NT2/D1 (cell line): ENCODE data around the genes PCDH20, PCDH9 and KLHL1.

DNA sequence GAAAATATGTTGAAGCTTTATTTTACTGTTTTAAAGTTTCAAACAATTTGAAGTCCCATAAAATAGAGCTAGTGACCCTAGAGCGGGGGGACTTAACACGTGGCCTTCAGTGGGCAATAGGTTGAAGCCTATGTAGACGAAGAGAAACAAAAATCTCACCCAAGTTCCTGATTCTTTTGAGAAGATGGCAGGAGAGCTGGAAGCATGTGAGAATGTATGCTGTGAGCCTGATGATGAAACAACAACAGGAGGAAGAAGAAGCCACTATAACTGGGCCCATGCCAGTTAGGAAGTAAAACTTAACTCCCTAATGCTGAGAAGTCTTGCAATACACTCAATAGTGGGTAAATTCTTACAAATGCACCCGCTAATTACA lies 9.0 kb downstream of the PCDH17 start:
- RRBS, 2 experiments, result no CpG with 5 or more reads among the region's 4 CpGs

GRCh38 chr13:59342612-59342747 lies 821.2 kb downstream of the DIAPH3 start:
- RRBS, 2 experiments, result no CpG with 5 or more reads among the region's 4 CpGs

- RRBS, 2 experiments, result no CpG with 5 or more reads among the region's 9 CpGs
Measured at GRCh38 chr13:59458860-59459606, 704.7 kb downstream of the DIAPH3 start.

DNA sequence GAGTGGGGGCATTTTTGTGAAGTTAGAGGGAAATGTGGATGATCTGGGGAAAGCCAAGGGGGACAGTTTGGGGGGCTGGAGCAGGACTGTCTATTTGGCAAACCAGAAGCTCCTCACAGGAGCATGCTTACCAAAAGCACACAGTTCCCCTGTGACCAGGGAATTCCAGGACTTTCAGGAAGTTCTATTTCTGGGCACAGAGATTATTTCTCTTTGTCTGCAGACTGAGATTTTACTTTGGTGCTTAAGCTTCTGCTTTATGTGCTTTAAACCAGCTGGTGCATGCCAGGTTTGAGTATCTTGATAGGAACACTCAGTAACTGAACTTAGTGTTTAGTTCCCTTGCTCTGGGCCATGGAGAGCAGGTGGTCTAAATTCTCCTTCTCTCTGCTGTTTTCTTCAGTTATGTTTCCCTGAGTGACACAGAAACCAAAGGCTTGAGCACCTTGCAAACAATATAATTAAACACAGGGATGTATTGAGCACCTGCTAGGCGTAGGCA lies 525.2 kb downstream of the DIAPH3 start:
- RRBS, 2 experiments, result no CpG with 5 or more reads among the region's 1 CpG

DNA sequence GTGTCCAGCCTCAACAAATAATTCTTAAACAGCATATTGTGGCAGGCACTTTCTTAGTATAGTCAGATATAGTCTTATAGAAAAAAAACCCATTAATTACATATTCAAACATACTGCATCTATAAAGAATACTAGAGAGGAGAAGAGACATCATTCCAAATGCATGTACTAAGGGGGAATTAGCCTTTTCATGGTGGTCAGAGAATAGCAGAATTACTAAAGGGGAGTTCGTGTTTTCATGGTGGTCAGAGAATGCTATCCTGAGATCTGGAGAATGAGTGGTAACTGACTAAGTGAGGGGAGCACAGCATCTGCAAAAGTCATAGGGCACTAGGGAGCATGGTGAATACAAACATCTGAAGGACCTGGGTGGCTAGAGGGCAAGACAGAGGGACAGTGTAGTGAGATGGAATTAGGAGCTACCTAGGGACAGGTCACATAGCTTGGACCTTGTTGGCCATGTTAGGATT lies 8.3 kb downstream of the TDRD3 start:
- RRBS, 2 experiments, result no CpG with 5 or more reads among the region's 1 CpG

DNA sequence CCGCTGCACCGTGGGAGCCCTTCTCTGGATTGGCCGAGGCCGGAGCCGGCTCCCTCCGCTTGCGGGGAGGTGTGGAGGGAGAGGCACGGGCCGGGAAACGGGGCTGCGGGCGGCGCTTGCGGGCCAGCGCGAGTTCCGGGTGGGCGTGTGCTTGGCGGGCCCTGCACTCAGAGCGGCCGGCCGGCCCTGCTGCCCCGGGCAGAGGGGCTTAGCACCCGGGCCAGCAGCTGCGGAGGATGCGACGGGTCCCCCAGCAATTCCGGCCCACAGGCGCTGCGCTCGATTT lies 76.6 kb downstream of the PCDH20 start:
- RRBS, 2 experiments, result 55 to over 99% methylated on average over 6 of the region's 31 CpGs

DNA sequence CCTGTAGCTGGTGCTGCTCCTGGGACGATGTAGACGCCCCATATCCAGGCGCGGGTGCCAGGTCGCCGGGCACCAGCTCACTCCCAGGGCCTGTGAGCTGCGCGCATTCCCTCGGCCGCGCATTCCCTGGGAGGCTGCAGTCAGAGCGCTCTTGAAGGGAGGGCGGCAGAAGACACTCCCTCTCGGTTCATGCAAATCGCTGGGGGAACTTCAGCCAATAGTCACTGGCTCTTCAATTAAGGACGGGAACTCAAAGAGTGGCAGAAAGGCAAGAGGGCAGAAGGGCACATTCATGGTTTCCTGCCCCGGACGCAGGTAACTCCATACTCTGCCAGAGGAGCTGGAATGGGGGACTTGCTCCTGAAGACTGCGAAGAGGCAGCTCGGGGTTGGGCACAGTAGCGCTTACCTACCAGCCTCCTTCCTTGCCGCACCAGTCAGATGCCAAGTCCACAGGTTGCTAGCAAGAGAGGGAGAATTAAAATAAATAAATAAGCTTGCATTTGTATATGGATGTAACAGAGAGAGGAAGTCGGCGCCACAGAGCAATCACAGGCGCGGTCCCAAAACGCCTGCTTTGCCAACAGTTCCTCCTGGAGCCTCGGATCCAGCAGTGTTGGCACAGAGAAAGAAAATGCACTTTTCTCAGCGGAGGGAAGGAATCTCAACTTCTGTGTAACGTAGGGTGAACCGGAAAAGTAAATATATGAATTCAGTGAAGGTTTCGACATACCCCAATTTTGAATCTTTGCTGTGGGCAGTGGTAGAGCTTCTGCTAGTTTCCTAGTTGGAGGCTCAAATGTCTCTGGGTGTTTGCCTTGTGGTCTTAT lies at the start of gene PCDH20:
Gene PCDH20 (minus strand): TSS at position 814 of the 829 bp plus-strand sequence.
- RRBS, 2 experiments, result under 1 to 2% methylated on average over 6 of the region's 32 CpGs

DNA sequence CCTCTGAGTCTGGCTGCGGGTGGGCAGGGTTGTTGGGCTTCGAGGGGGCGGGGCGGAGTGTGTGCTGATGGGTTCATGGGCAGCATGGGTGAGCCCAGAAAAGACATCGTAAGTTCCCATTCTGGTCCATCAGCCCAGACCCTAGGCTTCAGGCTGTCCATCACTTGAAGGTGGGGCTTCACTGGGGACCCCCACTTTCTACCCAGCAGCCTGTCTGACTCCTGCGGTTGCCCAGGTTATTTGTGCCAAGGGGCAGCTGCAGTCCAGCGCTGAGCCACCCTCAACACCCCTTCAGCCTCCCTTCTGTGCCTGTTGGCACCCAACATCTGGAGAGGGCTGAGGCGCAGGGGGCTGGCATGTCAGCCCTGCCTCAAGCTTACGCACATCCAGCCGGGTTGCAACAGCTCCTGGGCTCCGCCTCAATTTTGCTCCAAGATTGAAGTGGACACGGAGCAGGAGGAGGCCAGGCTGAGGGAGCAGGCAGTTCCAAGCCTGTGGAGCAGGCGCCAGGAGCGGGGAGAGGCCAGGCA lies 350.5 kb upstream of the PCDH20 start:
- RRBS, 2 experiments, result no CpG with 5 or more reads among the region's 14 CpGs

DNA sequence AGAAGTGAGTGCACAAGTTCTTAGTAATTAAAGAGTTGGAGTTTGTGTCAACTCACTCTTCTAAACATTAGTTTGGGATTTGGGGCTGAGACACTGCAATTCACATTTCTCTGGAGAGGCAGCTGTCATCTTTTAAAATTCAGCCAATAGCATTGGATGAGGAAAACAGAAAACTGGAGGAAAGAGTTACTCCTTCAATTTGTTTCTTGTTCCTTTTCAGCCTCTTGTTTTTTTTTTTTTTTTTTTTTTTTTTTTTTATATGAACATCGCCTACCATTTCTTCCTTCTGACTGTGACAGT lies 881.7 kb upstream of the ENSG00000237378 start:
- RRBS, 2 experiments, result no CpG with 5 or more reads among the region's 1 CpG

DNA sequence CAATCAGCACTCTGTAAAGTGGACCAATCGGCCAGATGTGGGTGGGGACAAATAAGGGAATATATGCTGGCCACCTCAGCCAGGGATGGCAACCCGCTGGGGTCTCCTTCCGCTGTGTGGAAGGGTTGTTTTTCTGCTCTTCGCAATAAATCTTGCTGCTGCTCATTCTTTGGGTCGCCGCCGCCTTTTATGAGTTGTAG lies 153.3 kb upstream of the ENSG00000237378 start:
- RRBS, 2 experiments, result no CpG with 5 or more reads among the region's 7 CpGs

DNA sequence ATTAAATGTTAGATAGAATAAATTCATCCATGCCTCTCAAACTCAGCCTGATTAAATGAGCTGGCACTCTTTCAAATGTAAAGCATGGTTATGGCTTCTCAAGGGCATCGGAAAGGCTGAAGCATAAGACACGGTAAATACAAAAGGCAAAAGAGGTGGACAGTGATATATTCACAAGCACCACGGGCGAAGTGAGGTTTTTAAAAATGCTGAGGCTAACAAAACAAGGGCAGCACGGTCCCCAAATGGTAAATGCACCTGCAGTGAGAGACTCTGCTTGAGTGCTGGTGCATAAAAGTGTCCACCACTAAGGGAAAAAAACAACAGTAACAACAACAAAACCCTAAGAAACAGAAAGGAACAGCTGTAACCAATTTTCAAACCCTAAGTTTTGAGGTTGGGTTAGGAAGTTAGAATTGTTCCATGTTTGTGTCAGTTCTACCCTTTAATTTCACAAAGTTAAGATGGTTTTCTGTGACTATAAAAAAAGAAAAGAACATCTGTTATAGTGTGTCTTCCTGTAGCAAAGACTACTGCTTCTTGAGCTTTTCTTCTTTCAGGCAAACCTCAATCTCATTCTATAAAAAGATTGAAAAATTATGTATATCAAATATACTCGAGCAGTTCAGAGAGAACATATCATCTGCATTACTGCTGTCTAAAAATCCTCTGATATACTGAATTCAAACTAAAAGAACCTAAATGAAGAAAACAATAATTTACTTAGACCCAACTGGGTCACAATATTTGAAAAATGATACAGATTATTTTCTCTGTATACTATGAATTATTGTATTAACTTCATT lies 234.8 kb downstream of the PCDH9 start:
- RRBS, 2 experiments, result no CpG with 5 or more reads among the region's 6 CpGs

GRCh38 chr13:67147099-67147785 lies 82.9 kb downstream of the PCDH9 start:
- RRBS, 2 experiments, result no CpG with 5 or more reads among the region's 4 CpGs

DNA sequence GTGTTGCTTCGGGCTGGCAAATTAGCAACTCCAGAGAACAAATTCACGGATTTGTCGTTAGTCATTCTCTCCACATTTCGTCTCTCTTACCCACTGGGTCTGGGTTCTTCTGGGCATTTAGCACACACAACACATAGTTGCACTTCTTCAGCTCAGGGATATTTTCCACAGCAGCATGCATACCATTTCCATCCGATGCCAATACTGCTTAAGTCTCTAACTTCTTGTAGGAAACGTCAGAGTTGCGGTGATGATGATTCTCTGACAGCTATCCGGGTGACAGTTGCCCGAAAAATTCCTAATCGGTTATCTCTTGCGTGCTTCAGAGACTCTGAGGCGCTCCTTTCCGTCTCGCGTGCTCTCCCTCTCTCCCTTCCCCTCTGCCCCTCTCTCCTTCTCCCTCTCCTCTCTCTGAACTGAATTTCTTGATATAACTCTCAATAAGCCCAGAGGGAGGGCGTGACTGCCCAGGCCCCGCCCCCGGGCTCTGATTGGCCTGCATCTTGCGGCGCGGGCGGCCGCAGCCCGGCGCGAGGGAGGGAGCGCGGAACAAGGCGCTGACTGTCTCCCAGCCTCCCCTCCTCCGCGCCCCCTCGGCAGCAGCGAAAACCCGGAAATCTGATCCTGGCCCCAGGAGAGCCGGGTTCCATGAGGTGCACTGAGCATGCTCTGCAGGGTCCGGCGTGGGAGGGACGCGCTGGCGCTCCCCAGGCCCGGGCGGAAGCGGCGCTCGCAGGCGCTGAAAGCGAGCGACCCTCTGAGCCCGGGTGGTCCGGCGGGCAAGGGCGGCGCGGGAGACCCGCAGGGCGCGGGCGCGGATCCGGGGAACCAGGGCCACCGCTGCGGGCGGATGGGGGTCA lies at the start of gene PCDH9:
Gene PCDH9 (minus strand): TSS at position 418 of the 860 bp plus-strand sequence.
- RRBS, 2 experiments, result 1 to 2% methylated on average over 38 of the region's 63 CpGs

DNA sequence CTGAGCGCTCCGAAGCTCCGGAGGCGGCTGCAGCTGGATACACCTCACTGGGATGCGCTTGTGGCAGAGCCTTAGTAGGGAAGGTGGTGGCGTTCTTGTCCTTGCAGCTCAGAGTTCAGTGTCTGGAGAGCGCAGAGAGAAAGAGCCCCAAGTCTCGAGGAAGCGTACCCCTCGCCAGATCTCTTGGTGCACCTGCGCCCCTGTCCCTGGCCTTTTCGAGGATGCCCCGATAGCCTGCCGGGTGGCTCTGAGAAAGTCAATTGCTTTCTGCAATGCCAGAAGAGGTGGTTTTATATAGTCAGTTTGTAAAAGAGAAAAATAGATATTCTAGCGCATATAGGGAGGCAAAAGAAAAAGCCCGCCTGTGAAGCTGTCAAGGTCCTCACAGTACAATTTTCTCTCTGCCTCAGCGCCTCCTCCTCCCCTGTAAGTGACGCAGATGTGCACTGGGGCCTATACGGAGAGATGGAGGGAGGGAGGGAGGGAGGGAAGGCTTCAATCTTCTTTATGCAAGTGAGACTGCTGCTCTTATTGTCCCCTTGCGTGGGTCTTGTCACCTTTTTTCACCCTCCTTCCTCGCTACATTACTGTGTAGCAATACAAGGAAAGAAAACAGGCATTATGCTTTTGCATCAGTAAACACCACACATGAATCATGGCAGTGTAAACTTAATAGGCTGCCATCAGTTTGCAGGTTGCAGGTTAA lies at the start of gene KLHL1:
Gene KLHL1 (minus strand): TSS at position 391 of the 706 bp plus-strand sequence.
- RRBS, 2 experiments, result no CpG with 5 or more reads among the region's 21 CpGs

GRCh38 chr13:73054614-73055193 lies 4.1 kb upstream of the KLF5 start:
- RRBS, 2 experiments, result no CpG with 5 or more reads among the region's 5 CpGs

GRCh38 chr13:73189339-73189721 lies 130.5 kb downstream of the KLF5 start:
- RRBS, 2 experiments, result no CpG with 5 or more reads among the region's 2 CpGs

DNA sequence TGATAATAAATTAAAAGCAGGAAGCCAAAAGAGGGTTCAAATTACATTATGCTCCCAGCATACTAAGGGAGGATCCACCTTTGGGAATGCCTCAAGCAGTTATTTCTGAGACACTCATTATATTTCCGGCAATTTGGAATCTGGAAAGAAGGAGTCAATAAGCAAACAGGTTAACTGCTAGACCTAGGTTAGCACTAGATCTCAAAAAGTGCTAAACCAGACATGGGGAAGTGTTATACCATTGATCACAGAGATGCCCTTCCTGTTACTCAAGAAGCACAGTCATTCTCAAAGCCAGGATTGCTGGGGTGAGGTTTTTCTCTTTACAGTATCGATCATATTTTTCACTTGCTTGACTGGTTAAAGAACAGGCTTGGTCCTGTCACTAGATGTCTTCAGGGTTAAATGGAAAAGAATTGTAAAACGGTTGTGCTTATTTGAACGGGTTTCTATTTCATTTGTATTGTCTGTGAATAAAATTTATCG lies 552.1 kb downstream of the KLF5 start:
- RRBS, 2 experiments, result no CpG with 5 or more reads among the region's 5 CpGs

GRCh38 chr13:74048090-74048475 lies 989.3 kb downstream of the KLF5 start:
- RRBS, 2 experiments, result no CpG with 5 or more reads among the region's 3 CpGs

DNA sequence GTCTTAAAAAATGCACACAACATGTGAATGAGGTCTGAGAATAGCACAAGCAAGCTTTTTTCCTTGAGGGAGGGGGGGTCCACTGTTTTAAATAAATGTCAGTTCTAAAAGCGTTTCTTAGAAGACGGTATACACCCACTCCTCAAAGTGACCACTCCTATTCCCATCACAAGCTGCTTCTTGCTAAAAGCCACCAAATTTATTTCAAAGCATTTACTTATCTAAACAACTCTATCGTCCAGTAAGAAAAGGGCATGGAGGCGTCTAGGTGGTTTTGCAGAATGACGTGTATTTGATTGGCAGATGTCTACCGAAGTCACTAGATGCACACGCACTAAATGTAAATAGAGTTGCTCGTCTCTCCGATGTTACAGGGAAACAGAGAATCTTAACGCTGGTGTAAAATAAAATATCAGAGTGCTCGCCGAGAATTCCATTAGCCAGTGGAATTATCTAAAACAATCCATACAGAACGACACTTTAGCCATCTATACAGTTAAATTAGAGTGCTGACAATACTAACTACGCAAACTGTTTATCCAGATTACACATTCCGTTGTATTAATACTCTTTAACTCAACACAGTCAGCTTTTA lies 1073.4 kb downstream of the KLF5 start:
- RRBS, 2 experiments, result no CpG with 5 or more reads among the region's 15 CpGs

- RRBS, 2 experiments, result no CpG with 5 or more reads among the region's 3 CpGs
Measured at GRCh38 chr13:75194612-75195103, 287.3 kb downstream of the TBC1D4 start.